Cardiac muscle cell (in vitro differentiated cells and primary cell): ENCODE results near the gene TAGLN.

DNA sequence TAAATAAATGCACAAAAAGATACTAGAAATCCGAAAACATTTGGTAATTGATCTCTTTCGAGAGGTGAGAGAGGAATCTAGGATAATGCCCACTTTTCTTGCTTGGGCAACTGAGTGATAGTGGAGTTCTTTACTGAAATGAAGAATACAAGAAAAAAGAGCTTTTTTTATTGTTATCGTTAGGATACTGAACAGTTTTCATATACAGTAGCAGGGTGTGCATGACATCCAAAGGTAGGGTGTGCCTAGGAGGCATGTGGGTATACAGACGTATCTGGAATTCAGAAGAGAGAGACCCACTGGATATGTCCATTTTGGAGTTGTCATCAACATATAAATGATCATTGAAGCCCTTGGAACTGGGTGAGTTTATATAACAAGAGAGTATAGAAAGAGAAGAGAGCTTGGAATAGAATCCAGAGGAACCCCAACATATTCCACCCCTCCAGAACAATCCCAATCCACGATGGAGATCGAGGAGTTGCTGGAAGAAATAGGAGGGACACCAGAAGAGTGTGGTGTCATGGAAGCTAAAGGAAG, 71.9 kb upstream of the NNMT start:
- RAMPAGE, long total RNA: no peak
- RRBS: no CpG with 5 or more reads among the region's 6 CpGs

- RAMPAGE, long total RNA: no peak
- RRBS: no CpG with 5 or more reads among the region's 6 CpGs
Observed at GRCh38 chr11:114226448-114226794, 69.8 kb upstream of the NNMT start.

DNA sequence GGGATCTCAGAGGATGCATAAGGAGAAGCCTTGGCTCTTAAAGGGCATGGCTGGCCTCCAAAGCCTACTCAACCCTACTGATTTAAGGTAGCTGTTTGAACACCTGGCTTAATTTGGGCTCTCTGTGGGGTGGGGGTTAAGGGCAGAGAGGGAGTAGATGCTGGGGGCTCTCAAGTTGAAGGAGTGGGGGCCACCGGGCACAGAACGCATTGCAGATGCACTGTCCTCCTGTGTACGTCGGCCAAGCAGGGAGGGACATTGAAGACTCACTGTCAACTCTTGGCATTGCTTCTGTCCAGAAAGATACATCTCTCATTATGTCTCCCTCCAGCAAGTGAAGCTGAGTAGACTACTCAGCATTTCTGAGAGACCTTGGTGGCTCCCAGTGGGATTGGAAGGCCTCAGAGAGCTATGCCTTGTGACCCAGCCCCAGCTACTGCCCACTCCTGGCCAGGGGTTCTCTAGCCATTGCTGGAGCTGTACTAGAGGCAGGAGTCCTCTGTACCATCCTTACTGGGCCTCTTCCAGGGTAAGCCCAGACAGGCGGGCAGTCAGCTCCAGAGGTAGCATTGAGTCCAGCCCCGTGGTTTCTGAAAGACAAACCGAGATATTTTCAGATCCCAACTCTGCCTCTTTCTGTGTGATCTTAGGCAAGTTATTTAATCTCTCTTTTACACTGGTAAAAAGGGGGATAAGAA, 56.8 kb upstream of the NNMT start:
- RAMPAGE, long total RNA: no peak
- RRBS: no CpG with 5 or more reads among the region's 7 CpGs

DNA sequence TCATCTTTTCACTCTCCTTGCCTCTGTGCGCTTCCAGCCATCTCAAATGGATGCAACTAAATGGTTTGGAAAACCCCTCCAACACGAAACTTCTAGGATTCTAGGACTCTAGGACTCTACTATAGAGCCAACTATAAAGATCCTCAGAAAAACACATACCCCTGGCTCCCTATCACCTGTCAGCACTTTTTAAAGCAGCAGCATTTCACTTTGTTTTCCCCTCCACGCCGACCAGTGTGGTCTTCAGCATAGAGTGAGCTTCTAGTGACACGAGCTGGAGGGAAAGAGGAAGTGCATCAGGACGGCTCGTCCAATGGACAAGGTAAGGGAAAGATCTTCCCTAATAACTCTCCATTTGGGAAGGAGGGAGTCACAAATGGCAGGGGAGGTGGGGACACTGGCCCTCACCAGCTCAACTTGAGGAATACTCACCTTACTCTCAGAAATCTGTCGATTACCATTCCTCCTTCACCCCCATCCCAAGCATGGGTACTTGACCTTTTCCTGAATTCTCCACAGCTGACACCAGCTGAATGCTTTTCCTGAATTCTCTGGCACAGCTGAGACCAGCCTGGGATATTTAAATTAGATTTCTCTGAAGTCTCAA, 33.5 kb upstream of the NNMT start:
- RAMPAGE, long total RNA: no peak
- RRBS: no CpG with 5 or more reads among the region's 8 CpGs

GRCh38 chr11:114399265-114399456, 1.1 kb downstream of the C11orf71 start:
- RAMPAGE, long total RNA: no peak
- RRBS: no CpG with 5 or more reads among the region's 1 CpG

DNA sequence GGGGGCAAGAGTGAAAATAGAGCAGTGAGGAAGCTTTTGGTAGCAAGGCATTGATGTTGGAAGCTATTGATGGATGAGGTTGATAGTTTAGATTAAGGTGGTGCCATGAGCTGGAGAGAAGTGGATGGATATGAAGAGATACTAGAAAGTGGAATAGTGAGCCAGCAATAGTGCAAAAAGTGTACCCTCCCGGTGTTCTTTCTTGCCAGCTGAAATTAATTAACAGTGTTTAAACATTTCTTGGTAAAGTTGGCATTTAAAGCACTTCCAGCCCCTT, 3.7 kb downstream of the RBM7 start:
- RAMPAGE, long total RNA: no peak
- RRBS: no CpG with 5 or more reads among the region's 1 CpG

DNA sequence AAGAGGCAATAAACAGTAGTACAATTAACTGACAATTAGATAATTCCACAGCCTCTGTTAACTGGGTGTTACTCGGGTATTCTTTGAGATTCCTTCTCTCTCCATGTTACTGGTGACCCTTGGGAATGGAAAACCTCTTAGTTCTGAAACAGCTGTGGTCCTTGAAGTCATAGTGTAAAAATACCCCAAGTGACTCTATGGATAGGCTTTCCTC, 187 bp upstream of the NXPE1 start:
- RAMPAGE, long total RNA: no peak
- RRBS: no CpG with 5 or more reads among the region's 1 CpG

GRCh38 chr11:114676740-114677207, 1.6 kb upstream of the NXPE2 start:
- RAMPAGE, long total RNA: no peak
- RRBS: no CpG with 5 or more reads among the region's 4 CpGs

- RAMPAGE, long total RNA: no peak
- RRBS: no CpG with 5 or more reads among the region's 1 CpG
Observed at GRCh38 chr11:114891883-114892339, 213.6 kb downstream of the NXPE2 start.

- RAMPAGE, long total RNA: no peak
- RRBS: 2% methylated on average over 55 of the region's 90 CpGs
Observed at GRCh38 chr11:115502920-115503819, 1.0 kb downstream of the CADM1 start.

DNA sequence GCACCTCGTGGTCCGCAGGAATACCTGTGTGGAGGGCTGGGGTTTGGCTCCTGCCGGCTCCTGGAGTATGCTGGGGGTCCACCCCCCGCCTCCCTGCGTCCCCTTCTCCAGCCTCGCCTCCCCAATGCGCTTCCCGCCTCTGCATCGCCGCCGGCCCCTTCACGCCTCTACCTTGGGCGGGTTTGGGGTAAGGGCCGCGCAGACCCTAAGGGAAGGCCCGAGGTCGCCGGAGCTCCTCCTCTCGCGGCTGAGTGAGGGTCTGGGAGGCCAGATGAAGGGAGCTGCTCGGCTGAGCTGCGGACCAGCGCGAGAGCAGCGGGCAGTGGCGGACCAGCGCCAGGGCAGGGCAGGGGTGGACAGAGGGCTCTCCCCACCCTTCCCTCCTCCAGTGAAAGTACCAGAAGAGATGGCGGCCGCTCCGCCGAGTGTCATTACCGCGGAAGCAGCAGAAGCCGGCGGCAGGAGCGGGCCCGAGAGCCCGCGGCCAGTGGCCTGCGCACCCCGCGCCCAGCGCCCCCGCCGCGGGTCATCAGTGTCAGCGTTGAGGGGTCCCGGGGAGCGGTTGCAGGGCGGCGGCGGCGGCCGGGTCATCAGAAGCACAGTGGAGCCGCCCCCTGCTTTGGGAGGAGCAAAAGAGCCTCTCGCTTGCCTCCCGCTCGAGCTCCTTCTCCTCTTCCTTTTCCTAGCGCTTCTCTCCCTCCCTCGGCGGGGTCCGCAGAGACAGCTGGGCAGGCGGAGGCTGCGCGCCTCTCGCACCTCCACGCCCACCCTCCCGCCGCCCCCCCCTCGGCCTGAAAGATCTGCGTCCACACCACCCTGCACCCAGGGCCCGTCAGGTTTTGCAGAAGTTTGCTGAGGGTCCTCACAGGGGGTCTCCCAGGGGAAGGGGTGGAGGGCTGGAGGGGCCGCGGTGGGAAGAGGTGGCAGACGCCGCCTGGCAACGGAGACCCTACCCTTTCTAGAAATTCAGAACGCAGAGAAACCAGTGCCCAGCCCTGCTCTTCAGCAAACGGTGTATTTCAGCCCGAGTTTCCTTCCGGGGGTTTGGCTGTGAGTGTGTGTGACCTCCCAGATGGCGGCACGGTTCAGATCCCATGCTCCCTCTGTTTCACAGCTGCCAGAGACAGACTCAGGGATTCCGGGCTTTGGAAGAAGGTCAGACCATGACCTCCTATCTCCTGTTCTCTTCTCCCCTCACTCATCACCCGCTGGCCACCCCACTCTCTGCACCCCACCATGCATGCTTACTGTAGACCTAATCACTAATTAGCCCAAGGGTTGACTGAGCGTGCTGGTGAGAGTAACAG, 255.8 kb upstream of the CADM1 start:
- RAMPAGE, long total RNA: no peak
- RRBS: 3% methylated on average over 26 of the region's 86 CpGs

DNA sequence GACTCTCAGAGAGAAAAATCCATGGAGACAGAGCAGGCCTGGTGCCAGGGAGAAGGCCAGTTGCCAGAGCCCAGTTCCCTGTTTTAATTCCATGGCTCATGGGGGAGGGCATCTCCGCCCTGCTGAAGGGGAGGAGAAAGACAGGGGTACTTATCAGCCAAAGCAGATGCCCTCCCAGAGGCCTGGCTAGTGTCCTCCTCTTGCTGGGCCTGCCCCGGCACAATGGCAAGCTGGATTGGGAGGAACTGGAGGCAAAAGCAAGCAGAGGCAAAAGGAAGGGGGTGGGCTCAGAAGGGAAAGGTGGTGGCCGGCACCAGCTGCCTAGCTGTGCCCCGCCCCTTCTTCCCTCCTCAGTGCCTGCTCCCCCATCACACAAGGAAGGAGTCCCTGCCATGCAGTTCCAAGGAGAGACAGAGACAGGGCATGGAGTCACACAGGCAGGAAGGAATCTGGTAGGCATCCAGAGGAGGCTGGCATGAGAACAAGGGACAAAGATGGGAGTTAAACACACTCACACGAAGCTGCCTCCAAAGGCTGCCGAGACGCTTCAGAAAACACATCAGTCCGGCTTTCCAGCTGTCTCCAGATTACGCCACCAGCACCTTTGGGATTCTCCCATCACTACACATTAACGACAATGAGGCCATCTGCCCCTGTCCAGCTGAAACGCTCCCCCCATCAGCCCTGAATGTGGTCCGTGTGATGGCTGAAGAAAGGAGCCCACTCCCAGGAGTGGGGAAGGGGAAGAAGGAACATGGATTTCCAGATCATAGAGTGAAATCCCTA, 591.7 kb downstream of the BUD13 start:
- RAMPAGE, long total RNA: no peak
- RRBS: 30% methylated on average over 2 of the region's 12 CpGs

- RAMPAGE, long total RNA: no peak
- RRBS: no CpG with 5 or more reads among the region's 7 CpGs
Observed at GRCh38 chr11:116563407-116563810, 209.4 kb downstream of the BUD13 start.

- RAMPAGE, long total RNA: no peak
- RRBS: no CpG with 5 or more reads among the region's 8 CpGs
Observed at GRCh38 chr11:116778798-116779214, 6.0 kb upstream of the BUD13 start.

DNA sequence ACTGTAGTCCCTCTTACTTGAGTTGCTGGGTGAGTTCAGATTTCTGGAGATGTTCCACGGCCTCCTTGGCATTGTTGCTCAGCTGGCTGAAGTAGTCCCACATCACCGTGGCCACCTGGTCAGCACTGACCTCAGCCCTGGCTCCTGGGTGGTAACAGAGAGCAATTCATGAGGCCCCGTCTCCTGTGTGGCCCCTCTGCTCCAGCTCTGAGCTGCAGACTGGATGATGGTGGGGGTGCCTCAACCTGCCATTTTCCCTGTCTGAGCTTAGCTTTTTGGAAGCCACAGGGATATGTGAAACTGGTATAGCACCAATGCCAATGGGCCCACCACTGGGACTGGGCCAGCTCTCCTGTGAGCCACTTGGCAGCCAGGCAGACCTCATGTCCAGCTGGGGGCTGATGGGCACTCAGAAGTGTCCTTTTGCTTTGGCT, 445 bp downstream of the APOA4 start:
- RAMPAGE, long total RNA: no peak
- RRBS: no CpG with 5 or more reads among the region's 3 CpGs

DNA sequence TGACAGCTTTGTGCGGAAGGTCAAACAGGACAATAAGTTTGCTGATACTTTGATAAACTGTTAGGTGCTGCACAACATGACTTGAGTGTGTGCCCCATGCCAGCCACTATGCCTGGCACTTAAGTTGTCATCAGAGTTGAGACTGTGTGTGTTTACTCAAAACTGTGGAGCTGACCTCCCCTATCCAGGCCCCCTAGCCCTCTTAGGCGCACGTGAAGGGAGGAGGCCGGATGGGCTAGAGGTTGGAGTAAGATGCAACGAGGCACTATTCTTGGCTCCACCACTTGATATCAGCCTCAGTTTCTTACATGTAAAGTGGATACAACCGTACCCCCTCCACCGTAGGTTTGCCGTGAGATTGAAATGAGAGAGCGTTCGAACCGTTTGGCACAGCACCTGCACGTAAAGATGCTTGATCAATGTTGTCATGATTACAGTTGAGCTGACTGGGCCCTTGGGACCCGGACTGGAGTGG, 3.6 kb downstream of the APOC3 start:
- RAMPAGE, long total RNA: no peak
- RRBS: no CpG with 5 or more reads among the region's 13 CpGs

- RAMPAGE, long total RNA: no peak
- RRBS: no CpG with 5 or more reads among the region's 3 CpGs
Observed at GRCh38 chr11:116955522-116956048, 118.2 kb upstream of the APOA1 start.

DNA sequence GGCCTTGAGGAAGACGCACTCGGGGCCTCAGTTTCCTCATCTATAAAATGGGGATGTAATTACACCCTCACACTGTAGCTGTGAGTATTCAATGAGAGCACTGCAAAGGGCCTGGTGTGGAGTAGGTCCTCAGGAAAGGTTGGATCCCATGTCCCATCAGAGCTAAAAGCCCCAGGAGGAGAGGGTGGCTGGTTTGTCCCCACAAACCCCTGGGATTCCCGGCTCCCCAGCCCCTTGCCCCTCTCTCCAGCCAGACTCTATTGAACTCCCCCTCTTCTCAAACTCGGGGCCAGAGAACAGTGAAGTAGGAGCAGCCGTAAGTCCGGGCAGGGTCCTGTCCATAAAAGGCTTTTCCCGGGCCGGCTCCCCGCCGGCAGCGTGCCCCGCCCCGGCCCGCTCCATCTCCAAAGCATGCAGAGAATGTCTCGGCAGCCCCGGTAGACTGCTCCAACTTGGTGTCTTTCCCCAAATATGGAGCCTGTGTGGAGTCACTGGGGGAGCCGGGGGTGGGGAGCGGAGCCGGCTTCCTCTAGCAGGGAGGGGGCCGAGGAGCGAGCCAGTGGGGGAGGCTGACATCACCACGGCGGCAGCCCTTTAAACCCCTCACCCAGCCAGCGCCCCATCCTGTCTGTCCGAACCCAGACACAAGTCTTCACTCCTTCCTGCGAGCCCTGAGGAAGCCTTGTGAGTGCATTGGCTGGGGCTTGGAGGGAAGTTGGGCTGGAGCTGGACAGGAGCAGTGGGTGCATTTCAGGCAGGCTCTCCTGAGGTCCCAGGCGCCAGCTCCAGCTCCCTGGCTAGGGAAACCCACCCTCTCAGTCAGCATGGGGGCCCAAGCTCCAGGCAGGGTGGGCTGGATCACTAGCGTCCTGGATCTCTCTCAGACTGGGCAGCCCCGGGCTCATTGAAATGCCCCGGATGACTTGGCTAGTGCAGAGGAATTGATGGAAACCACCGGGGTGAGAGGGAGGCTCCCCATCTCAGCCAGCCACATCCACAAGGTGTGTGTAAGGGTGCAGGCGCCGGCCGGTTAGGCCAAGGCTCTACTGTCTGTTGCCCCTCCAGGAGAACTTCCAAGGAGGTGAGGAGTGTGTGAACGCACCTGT, at the start of gene TAGLN:
Gene TAGLN, plus strand, starts transcription at position 622 of the 1,106 bp plus-strand sequence.
- RAMPAGE, long total RNA: start-site peak on the plus strand centred at position 605 of the sequence, 95 bp wide, 10,724 and 102 reads in 2 replicates
- RRBS: 9% methylated on average over 10 of the region's 35 CpGs

DNA sequence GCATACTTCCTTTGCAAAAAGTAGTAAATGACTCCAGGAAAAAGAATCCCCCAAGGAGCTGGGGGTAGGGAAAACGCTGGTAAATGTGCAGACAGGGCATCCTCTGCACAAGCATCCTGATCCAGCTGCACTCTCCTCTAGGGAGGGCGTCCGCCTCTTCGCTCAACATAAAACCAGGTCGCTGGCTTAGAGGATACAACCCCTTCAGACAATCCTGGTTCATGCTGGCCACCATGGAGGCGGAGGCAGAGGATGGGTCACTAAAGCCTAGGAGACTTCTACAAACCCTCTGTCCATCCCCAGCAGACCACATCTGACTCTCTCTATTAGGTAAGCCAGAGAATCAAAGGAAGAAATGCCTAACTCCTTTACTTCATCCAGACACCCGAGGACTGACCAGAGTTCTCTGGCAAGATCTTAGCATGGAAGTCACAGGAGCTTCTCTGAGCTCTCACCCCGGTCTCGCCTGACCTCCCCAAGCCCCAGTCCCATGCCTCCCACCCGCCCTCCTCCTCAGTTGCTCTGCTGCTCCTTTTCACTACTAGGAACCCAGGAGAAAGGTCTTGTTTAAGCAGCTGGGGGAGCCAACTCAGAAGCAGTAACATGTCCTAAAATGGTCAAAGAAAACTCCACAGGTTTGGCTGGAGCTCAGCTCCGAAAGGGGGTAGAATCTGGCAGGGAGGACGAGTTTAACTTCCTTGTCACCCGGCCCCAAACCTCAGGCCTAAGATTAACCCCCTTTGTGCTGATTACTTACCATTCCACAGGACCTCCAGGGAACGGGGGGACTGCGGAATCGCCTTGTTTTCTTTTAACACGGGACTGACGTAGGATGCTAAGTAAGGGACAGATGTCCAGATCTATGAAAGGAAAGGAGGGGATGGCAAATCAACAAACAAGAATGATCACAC, 13.9 kb downstream of the PCSK7 start:
- RAMPAGE, long total RNA: no peak
- RRBS: no CpG with 5 or more reads among the region's 18 CpGs

GRCh38 chr11:117218620-117218966, 13.3 kb downstream of the PCSK7 start:
- RAMPAGE, long total RNA: no peak
- RRBS: no CpG with 5 or more reads among the region's 4 CpGs